Foreskin keratinocyte (primary cell): ENCODE measurements around a stretch of chr10.

DNA sequence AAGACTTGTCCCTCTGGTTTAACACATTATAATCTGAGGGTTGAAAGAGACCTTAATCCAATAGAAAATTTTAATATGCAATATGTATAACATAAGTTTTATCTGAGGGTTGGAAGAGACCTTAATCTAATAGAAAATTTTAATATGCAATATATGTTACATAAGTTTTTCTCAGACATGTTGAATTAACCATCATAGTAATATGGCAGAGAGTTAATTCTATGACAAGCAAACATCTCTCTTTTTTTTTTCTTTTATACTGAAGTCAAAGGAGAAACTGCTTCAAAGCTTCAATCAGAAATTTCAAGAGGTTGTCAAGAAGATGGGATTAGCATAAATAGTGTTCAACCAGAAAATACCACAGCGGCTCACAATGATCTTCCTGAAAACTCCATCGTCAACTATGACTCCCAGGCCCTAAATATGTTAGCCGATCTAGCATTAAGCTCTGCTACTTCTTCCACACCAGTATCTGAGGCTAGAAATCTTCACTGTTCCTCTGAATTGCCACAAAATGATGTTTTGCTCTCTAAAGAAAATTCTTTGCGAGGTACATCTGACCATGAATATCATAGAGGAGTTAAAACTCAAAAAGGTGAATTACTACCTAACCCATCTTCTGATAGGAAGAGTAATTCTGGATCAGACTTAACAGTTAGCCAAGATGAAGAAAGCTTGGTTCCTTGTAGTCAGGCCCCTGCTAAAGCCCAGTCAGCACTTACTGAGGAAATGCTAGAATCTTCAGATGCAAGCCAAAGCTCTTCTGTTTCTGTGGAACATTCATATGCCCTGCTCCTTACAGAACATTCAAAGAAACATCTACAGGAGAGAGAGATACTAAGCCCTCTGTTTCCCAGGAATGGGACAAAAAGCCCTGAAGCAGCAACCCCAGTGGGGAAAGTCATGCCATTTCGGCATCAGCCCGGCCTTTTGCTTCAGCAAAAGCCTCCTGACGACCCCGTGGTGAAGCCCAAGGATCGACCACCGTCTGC is 55.0 kb downstream of the TASOR2 start:
- RAMPAGE, total RNA, result no peak

DNA sequence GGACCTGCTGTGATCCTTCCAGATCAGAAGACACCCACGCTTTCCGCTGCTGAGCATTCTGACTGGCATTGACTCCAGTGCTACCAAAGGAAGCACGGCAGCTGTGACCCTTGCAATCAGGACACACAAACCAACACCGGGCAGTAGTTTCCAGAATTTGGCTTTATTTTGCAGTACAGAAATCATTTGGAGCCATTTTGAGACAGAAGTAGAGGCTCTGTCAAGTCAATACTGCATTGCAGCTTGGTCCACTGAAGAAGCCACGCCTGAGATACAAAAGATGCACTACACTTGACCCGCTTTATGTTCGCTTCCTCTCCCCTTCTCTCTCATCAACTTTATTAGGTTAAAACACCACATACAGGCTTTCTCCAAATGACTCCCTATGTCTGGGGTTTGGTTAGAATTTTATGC is 48.1 kb downstream of the GDI2 start:
- RAMPAGE, total RNA, result no peak

DNA sequence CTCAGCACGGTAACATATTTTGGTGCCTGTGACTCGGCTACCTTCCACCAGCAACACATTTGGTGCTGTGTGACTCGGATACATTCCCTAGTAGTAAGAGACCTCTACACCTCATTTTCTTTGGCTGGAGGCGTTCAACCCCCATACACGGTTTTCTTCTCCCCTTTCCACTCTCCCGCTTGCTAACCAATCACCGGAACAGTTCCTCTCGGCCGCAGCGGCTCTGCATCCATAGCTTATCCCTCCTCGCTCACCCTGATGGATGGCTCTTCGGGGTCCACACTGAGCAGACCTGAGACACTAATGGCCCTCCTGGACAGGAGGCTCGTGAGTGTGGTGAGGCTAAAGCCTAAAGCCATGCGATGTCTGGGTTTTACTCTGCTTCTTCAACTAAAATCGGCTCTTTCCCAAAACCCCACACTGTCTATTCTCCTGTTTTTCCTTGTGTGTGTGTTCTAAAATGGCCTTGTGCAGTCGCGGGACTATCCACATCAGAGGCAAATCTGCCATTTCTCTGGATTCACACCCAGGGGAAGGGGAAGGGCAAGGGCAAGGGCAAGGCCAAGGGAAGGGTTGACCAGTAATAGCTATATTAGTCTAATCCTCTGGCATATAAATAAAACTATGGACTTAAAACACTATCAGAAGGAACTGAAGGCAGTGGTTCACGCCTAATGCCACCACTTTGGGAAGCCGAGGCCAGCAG is 38.7 kb downstream of the GDI2 start:
- RAMPAGE, total RNA, result no peak

- RAMPAGE, total RNA, result no peak
These were observed 9.6 kb downstream of the IL2RA start for GRCh38 chr10:6052484-6053134.

DNA sequence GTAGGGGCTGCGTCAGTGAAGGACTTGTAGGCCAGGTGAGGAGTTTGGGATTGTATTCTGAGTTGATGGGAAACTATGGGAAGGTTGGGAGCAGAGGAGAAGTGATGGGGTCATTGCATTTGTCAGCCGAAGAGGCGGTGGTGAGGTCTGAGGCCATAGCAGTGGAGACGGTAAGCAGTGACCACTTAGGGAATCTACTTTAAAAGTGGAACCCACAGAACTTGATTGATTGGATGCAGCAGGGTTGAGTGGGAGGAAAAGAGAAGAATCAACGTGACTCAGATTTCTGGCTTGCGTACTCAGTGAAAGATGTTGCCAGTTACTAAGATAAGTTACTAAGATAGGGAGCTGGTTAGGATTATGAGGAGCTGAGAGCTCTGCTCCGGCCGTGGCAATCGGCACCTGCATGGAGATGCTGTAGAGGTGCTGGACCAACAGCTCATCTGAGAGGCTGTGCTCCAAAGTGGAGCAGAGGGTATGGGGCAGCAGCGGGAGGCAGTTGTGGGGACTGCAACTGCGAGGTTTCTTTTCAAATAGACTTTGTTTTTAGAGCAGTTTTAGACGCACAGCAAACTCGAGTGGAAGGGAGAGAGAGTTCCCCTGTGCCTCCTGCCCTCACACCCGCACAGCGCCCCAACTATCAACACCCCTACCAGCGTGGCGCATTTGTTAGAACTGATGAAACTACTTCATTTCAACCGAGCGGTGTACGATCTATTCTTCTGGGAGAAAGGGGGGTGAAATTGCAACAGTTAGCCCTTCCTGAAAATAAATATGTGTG is 12.8 kb upstream of the IL2RA start:
- RAMPAGE, total RNA, result no peak

- RAMPAGE, total RNA, result no peak
These were observed 432 bp upstream of the RBM17 start for GRCh38 chr10:6088307-6088897.

GRCh38 chr10:6153138-6153704 is 49.5 kb upstream of the PFKFB3 start:
- RAMPAGE, total RNA, result no peak

GRCh38 chr10:6163496-6163734 is 39.3 kb upstream of the PFKFB3 start:
- RAMPAGE, total RNA, result no peak

GRCh38 chr10:6179076-6180304 is 23.2 kb upstream of the PFKFB3 start:
- RAMPAGE, total RNA, result no peak

DNA sequence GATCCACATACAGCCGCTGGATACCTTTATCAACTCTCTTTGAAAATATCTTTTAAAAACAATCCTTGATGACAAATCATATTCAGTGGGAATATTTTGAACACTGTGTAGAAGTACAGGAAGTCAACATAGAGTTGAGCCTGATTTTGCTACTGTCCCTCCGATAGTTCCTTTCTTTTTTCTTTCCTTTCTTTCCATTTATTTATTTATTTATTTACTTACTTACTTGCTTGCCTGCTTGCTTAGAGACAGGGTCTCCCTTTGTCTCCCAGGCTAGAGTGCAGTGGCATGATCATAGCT is 17.1 kb downstream of the PFKFB3 start:
- RAMPAGE, total RNA, result no peak

GRCh38 chr10:6221945-6222308 is 19.2 kb downstream of the PFKFB3 start:
- RAMPAGE, total RNA, result no peak

DNA sequence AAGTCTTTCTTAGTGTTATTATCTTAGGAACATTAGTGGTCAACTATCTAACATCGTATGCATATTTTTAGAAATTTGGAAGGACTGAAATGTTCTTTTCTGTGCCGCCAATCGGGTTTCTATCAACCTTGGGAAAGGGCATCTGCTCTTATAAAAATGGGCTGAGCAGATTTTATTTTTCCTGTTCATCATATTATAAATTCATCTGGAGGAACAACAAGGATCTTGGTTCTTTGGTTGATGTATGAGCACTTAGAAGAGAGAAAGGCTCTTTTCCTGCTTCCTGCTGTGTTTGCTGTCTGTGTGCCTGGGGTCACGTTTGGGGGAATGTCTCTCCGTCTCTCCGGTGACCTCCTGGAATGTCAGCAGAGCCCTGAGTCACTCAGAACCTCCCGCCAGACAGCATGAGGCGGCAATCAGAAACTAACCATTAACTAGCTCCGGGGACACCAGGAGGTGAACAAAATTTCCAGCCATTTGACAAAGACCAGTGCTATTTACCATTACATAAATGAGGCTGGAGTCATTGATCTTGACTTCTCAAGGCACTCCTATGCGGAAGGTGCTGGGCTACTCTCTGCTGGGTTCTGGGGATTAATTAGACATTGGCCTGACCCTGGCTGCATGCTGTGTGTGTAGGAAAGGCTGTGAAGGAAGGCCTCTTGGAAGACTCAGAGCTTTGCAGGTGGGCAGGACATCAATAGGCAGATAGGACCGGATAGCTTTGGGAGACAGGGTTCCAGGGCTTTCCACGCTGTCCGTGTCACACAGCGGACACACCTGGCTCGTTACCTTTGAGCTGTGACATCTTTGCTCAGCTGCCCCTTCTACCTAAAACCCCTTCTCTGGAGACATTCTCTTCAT is 76.8 kb downstream of the PFKFB3 start:
- RAMPAGE, total RNA, result no peak

DNA sequence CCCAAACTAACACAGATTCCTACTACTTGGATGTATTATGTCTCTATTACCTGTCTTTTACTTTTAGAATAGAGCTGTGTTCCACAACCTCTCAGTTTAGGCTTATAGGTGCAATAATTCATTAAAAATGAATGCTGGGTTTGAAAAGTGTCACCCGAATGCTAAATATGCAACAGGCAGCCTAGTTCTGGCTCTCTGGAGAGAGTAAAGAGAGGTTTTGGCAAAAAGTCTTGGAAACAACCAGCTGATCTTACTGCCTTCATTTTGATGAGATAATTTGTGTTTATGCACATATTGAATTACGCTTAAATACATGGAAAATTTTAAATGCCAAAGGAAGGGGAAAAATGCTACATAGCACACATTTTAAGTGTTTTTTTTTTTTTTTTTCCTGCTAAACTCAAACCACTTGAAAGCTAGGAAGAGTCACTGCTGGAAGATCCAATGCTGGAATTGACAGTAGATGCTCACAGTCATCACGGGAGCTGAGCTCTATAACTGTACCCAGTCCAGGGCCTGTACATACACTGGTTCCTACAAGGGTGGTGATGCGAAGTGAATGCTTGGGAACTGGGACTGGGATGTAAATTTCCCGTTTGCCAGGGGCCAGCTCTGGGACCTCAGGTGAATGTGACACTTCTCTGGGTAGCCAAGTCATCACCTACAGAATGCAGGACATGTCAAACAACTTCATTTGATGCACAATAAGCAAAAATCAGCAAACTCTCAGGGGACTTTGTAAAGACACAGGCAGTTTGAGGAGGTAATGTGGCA is 151.6 kb downstream of the PFKFB3 start:
- RAMPAGE, total RNA, result no peak

GRCh38 chr10:6399613-6399924 is 180.5 kb downstream of the PRKCQ start:
- RAMPAGE, total RNA, result no peak

GRCh38 chr10:7381580-7382032 is 29.2 kb downstream of the SFMBT2 start:
- RAMPAGE, total RNA, result no peak

- RAMPAGE, total RNA, result no peak
These were observed 22.8 kb downstream of the TAF3 start for GRCh38 chr10:7841117-7841591.

DNA sequence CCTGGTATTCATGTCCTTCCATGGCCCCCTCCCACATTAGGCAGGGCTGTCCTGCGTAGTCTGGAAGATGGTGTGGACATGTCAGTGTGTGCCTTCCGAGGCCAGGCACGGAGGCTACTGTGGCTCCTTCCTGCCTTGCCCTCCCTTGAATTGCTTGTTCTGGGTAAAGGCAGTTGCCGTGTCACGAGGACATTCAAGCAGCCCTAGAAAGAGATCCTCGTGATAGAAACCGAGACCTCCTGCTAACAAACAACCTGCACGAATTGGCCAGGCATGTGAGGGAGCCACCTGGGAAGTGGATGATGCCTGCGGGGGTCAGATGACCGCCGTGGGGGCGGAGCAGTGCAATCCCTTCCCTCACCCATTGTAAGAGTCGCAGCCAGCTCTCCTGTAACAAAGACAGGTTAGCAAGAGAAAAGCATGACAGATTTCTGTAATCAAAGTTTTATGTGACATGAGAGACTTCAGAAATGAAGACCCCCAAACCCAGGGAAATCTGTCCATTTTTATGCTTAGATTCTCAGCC is 241.6 kb downstream of the GATA3 start:
- RAMPAGE, total RNA, result no peak

DNA sequence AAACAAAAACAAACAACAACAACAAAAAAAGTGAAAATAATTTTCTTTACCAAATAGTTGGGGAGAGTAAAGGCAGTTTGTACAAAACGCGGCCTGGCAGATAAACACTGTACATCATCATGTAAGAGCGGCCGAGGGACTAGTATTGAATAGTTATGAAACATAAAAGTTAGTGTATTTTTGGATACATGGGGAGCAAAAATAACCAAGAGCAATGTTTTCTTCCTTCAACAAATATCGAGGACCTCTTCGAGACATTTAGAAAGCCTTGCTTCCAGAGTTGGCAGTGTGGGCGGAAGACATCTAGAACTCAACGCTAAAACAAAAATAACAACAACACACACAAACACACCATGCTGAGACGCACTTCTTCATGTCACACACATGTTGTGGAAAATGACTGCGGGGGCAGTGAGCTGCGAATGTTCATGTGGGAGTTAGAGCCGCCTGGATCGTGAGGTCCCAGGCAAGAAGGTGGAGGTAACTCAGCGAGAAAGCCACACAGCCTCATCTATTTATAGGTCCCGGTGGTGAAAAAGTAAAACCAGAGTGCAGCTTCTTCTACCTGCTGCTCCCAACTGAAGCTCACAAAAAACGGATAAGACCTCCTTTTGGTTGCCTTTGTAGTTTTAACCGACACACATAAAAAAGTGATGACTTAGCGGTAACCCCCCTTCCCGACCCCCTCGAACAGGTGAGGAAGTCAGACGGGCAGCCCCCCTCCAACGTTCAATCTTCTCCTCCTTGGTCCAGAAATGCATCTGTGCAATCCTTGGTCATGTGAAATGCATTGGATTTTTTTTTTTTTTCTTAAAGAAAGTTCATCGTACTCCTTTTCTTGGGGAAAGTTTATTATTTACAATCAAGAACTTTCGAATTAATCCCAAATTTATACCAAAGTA is 276.8 kb downstream of the GATA3 start:
- RAMPAGE, total RNA, result no peak

GRCh38 chr10:8331936-8332904 is 277.7 kb downstream of the GATA3 start:
- RAMPAGE, total RNA, result no peak

DNA sequence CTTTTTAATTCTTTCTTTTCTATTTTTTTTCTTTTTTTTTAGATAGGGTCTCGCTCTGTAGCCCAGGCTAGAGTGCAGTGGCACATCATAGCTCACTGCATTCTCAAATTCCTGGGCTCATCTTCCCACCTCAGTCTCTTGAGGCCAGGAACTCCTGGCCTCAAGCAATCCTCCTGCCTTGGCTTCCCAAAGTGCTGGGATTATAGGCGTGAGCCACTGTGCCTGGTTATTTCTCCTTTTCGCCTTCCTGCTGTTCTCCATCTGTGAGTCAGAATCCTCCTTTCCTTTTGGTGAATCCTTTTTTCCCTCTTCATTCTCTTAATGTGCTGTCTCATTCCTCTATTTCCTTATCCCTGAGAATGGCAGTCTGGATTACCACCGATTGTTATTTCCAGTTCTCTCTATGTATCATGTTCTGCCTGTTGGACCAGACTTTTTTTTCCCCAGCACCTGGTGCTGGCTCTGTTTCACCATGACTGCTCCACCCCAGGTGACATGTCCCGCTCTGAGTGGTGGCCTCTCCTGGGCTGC is 399.7 kb downstream of the GATA3 start:
- RAMPAGE, total RNA, result no peak